Measurements from ENCODE around the genes TCAF1 and ARHGEF5.

GRCh38 chr7:142715104-142715633 is 34.1 kb upstream of the PRSS1 start:
- RRBS: no CpG with 5 or more reads among the region's 3 CpGs

GRCh38 chr7:142788103-142789293 is 17.7 kb downstream of the PRSS2 start:
- RRBS: no CpG with 5 or more reads among the region's 13 CpGs

DNA sequence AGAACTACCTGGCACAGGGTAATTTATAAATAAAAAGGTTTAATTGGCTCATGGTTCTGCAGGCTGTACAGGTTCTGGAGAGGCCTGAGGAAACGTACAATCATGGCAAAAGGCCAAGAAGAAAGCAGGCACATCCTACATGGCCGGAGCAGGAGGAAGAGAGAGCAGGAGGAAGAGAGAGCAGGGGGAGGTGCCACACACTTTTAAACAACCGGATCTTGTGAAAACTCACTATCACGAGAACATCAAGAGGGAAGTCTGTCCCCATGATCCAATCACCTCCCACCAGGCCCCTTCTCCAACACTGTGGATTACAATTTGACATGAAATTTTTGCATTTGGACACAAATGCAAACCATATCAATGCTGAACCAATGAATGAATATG is 6.1 kb downstream of the TRPV5 start:
- RRBS: 44% methylated on average over 1 of the region's 4 CpGs

DNA sequence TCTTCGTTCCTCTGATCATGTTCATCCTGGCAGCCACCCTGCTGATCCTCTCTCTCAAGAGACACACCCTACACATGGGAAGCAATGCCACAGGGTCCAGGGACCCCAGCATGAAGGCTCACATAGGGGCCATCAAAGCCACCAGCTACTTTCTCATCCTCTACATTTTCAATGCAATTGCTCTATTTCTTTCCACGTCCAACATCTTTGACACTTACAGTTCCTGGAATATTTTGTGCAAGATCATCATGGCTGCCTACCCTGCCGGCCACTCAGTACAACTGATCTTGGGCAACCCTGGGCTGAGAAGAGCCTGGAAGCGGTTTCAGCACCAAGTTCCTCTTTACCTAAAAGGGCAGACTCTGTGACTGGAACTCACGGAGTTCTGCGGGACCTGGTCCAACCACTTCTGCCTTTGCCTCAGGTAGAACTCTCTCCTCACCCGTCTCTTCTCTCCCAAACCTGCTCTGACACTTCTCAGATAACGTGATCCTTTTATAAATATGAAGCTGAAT is 903 bp downstream of the TAS2R40 start:
- RRBS: no CpG with 5 or more reads among the region's 8 CpGs

- RRBS: 74% methylated on average over 5 of the region's 16 CpGs
Measured at GRCh38 chr7:143287447-143287948, 653 bp upstream of the CASP2 start.

DNA sequence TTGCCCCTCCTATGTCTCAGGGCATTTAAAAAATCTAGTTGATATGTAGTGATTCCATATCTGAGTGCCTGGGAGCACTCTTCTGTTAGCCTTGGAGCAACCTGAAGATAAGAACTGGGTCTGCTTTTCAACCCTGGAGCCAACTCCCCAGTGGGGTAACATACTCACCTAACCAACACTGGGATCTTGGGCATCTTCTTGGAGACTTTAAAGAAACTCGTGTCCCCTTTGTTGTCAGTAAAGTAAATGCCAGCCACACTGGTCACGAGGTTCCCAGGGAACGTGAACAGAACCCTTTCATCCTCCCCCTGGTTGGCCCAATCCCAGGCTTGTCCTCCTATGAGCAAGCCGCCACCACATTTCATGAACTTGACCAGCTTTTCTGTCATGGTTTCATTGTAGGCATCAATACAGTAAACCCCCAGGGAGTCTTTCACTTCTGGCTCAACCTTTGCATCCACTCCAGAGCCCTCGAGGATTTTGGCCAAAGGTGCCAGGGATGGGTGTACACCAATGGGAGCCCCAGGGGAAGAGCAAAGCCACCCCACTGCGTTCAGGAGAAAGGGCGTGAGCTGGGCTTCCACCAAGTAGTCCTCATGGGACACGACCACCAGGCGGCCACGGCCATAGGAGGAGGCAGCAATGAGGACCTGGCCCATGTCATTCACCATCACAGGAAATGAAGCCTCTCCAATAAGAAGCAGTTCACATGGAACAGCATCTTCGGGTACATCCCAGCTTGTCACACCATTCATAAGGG is 26.0 kb downstream of the TCAF1 start:
- RRBS: no CpG with 5 or more reads among the region's 11 CpGs

GRCh38 chr7:143901165-143902542 is at the start of gene TCAF1:
TCAF1 (minus strand) TSS chr7:143902176.
- RRBS: 2% methylated on average over 14 of the region's 72 CpGs

DNA sequence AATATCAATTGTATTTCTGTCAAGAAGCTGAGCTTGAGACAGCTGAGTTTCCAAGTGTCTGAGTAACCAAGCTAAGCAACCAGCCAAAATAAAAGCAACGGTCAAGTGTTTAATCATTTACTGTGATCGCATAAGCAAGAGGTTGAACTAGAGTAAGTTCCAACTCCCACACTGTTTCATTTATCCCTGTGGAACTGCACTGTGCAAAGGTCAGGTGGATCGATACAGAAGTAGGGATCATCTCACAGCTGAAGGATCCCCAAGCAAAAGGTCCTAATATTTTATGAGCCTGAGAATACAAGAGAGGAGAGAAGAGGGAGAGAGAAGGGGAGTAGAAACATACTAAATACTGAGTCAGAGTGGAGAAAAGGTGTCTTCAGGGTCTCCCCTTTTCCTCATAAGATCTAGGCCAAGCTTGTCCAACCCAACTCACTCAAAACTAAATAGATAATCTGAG is 21.5 kb downstream of the OR2A14 start:
- RRBS: no CpG with 5 or more reads among the region's 3 CpGs

DNA sequence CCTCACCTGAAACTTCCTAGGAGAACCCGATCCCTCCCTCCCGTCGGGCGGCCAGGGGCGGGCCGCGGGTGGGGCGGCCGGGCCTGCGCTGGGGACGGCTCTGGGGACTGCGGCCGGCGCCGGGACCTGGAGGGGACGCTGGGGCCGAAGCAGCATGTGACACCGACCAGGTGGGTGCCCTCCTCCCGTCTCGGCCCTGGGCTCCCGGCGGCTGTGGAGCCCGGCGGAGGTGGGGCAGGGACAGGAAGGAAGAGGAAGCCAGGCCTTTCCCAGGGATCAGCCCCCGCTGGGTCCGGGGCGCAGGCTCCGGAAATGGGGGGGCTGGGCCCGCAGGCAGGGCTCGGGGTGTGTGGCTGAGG is at the start of gene ARHGEF5:
TSS of gene ARHGEF5 (plus strand) at position 71 of the 359 bp plus-strand sequence.
- RRBS: no CpG with 5 or more reads among the region's 30 CpGs

DNA sequence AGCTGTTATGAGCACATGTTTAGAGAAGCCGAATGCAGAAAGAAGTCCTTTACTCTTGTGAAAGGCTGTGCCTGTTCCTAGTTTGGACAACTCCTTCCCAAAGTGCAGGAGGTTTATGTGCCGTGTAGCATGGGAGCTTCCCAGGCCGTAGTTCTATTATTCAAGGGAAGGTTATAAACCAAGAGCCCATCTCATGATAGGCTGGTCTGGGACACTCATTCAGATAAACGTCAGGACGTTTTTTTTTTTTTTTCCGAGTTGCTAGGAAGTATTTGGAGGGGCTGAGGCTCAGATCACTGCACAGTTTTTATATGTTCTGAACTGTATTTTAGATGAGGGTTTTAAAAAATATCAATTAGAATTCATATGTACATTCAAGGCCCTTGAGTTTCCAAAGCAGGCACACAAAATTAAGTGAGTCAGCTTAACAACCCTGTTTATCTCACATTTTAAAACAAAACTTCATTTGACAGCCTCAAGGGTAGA is 593.0 kb upstream of the CNTNAP2 start:
- RRBS: no CpG with 5 or more reads among the region's 6 CpGs

GRCh38 chr7:147260715-147261129 is 1144.1 kb downstream of the CNTNAP2 start:
- RRBS: no CpG with 5 or more reads among the region's 5 CpGs

DNA sequence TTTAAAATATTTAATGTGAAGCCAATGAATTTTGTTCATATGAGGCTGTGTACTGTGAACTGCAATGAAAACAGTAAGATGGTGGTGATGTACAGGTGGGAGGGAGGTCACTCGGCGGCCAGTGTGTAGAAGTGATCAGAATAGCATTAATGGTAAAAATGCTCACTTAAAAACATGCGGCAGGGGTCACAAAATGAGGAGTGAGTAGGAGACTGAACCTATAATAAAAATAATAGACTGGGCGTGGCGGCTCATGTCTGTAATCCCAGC is 322.5 kb upstream of the C7orf33 start:
- RRBS: no CpG with 5 or more reads among the region's 5 CpGs

- RRBS: no CpG with 5 or more reads among the region's 3 CpGs
Measured at GRCh38 chr7:148581729-148582055, 8.9 kb upstream of the C7orf33 start.

- RRBS: no CpG with 5 or more reads among the region's 9 CpGs
Measured at GRCh38 chr7:148620533-148621415, 30.2 kb downstream of the C7orf33 start.

- RRBS: no CpG with 5 or more reads among the region's 17 CpGs
Measured at GRCh38 chr7:148697338-148697969, 1.2 kb upstream of the CUL1 start.

DNA sequence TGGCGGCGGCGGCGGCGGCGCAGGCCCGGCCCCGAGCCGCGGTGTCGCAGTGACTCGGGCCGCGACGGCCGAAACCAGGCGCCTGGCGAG is 206 bp downstream of the CUL1 start:
- RRBS: under 1% methylated on average over 15 of the region's 18 CpGs

DNA sequence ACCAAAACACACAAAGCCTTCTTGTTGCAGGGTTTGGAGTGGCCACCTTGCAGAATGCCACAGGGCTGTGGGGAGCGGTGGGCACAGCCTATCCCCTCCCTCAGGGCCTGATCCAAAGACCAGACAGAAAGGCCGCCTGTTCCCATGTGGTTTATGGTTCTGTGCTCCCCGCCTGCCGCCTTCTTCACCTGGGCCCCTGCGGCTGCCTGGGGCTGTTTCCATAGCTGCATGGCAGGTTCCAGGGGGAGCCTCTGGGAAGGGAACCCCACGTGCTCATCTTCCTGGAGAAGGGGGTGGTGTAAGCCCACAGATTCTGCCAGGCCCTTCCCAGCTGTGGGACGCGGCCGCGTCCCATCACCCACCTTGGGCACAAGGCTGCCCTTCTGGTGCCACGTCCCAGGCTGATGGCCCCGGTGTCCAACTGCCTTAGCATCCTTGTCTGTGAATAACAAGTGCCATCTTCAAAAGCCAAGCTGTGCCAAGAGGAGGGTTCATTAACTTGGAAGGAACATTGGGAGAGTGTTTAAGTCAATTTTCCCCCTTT is 70.8 kb upstream of the EZH2 start:
- RRBS: no CpG with 5 or more reads among the region's 12 CpGs

GRCh38 chr7:149147798-149148587 is 740 bp downstream of the ZNF398 start:
- RRBS: 2% methylated on average over 36 of the region's 78 CpGs

DNA sequence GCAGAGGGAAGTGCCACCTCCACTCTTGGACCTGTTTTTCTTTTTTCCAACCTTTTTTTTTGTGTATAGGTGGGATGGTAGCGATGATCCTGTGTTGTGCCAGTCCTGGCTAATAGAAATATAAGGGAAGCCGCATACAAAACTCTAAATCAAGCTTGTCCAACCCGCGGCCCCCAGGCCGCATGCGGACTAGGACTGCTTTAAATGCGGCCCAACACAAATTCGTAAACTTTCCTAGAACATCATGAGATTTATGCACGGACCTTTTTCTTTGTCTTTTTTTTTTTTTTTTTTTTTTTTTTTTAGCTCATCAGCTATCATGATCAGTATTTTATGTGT is 1.3 kb downstream of the ZNF398 start:
- RRBS: no CpG with 5 or more reads among the region's 9 CpGs

DNA sequence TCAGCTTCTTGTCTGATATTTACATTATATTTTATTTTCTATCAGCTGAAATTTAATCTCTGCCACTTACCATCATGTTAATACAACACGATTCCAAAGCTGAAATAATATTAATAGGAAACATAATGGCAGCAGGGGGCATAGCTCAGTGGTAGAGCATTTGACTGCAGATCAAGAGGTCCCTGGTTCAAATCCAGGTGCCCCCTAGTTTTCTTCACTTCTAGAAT is 48.0 kb downstream of the ZNF783 start:
- RRBS: no CpG with 5 or more reads among the region's 1 CpG